Metastatic Breast Carcinoma in the Ovary (tissue), 3 donors: ENCODE results near the gene GATA5.

- PRO-cap, 3 experiments = no peak in any of the 3 experiments
Observed at GRCh38 chr20:59160436-59160744, 3.2 kb upstream of the ZNF831 start.

DNA sequence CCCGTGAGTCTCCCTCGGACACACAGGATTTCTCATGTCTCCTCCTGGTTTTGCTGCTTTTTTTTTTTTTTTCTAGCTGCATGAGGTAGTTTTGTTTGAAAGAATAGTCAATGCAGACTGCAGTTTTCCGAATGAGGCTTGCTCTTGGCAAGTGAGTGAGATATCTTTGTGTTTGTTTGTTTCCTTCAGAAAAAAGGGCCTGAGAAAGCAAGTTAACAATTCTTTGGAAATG, 3.0 kb upstream of the ZNF831 start:
- PRO-cap, 3 experiments = no peak in any of the 3 experiments

DNA sequence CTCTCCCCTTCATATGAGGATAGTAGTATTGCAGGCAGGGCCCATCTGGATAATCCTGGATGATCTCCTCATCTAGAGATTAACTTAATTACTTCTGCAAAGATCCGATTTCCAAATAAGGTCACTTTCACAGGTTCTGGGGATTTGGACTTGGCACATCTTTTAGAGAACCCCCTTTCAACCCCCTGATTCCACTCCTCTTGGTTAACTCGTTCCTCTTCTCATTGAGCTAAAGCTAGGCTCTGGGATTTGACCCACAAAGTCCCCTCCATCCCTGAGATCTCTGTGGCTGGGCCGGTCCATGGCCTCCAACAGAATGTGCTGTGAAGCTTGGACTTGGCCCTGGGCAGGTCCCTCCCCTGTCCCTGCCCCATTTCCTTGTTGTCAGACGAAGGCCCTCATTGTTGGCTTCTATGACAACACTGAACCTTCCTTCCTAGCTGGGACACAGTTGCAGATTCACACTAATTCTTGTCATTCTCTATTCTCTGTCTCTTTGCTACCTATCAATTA, 156.2 kb downstream of the SYCP2 start:
- PRO-cap, 3 experiments = no peak in any of the 3 experiments

DNA sequence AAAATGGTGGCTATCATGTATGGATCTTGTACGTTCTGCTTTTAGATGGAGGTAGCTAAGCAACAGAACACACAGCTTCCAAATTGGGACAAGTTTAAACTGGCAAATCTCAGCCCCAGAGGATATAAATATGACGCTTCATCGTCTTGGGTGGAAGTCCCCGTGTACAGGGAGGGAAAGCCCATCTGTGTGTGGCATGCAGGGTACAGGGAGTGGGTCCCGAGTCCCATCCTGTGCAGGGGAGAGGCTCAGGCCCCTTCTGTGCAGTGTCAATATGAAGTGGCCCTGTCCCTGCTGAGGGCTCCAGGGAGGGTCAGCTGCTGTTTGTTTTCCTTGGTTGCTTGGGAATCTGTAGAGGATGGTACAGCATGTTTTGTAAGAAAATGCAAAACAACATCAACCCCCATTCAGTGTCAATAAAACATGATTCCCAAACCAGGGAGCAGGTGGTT, 113.0 kb downstream of the SYCP2 start:
- PRO-cap, 3 experiments = no peak in any of the 3 experiments

DNA sequence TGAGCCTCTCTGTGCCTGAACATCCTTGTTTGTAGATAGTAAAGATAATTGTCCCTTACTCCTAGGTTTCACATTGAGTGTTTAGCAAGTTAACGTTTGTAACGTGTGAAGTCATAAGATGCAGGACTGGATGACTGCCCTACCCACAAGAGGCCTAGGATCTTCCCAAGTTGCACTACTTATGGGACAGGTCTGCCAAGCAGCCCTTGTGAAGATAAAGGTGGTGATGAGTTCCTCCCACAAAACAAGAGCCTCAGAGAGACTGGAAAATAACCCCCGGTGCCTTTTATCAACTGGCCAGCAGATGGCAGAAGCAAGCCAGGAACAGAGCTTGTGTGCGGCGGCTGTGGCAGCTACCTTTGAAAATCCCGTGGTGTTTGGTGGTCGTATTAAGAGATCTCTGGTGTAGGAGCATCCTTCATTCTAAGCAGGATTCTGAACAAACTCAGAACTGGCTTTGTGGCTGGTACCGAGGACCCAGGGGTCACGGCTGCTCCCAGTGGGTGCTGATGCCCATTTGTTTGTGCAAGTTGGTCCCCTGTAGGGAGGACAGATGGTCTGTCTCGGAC, 99.1 kb downstream of the CDH26 start:
- PRO-cap, 3 experiments = no peak in any of the 3 experiments

DNA sequence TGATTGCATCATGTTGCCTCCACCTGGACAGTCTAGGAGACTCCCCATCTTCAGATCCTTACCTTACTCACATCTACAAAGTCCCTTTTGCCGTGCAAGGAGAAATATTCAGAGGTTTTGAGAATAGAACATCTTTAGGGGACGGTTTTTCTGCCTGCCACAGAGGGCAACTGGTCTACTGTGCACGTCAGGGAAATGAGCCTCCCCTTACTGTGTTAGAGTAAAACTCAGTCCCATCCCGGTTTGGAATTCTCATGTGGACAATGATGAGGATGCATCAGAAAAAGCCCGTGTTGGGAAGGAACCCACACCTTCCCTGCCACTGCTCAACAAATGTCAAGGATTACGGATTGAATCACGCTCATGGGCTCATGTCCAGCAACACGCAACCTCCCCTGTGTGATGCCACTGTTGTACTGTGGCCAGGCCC, 459.7 kb upstream of the CDH4 start:
- PRO-cap, 3 experiments = no peak in any of the 3 experiments

DNA sequence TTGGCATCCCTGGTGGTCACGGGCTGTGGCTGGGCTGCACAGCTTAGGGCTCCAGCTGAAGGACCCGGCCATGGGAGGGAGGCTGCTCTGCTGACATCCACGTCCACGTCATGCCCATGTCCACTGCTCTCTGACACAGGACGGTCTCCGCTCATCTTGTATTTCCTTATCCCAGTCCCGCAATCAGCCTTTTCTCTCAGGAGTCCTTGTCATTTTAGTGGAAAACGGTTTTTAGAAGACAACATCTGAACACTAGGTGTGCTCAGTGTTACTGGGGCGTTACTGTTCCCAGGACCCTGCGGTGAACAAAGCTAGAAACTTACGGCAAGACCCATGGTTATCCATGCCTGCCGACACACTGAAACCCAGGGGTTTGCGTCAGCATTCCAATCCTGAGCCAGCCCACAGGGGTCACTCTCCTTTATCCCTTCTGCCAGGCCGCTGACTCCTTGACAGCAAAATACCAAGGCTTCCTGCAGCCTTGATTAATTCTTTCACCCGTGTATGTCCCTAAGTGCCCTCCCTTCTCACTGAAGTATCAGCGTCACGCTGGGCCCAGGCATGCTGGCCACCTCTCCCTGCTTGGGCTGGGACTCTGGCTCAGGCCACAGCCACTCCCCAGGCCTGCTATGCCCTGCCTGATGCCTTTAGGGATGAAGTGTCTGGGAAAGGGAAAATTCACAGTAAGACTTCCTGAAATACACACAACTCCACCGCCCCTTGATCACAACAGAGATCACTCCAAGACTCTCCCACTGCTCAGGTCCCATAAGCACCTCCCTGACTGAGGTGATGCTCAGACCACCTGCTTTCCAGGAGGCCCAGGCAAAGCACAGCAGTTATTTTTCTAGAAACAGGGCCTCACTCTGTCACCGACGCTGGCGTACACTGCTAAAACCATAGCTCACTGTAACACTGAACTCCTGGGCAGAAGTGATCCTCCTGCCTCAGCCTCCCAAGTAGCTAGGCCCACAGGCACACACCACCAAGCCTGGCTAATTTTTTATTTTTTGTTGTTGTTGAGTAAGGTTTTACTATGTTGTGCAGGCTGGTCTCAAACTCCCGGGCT, 63.7 kb downstream of the TAF4 start:
- PRO-cap, 3 experiments = no peak in any of the 3 experiments

DNA sequence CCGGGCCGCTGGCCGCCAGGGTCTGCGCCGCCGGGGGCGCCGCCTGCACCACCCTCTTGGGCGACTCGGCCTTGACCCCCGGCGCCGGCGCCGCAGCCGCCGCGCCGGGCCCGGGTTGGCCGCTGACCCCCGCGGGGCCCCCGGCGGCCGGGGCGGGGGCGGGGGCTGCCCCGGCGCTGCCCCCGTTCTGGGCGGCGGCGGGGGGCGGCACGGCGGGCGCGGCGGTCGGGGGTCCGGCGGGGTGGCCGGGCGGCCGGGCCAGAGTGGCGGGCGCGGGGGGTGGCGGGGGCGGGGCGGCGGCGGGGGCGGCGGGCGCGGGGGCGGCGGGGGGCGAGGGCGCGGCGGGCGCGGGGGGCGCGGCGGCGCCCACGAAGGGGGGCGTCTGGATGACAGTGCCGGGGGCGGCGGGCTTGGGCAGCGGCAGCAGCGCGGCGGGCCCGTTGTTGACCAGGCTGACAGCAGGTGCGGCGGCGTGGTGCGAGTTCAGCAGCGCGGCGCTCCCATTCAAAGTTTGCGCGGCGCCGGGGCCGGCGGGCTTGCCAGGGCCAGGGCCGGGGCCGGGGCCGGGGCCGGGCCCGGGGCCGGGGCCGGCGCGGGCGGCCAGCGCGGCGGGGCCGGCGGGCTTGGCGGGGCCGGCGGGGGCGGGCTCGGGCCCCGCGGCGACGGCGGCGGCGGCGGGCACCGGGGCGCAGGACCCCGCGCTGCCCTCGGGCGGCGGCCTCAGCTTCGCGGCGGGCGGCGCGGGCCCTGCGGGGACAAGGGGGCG, 786 bp downstream of the TAF4 start:
- PRO-cap, 3 experiments = no peak in any of the 3 experiments

DNA sequence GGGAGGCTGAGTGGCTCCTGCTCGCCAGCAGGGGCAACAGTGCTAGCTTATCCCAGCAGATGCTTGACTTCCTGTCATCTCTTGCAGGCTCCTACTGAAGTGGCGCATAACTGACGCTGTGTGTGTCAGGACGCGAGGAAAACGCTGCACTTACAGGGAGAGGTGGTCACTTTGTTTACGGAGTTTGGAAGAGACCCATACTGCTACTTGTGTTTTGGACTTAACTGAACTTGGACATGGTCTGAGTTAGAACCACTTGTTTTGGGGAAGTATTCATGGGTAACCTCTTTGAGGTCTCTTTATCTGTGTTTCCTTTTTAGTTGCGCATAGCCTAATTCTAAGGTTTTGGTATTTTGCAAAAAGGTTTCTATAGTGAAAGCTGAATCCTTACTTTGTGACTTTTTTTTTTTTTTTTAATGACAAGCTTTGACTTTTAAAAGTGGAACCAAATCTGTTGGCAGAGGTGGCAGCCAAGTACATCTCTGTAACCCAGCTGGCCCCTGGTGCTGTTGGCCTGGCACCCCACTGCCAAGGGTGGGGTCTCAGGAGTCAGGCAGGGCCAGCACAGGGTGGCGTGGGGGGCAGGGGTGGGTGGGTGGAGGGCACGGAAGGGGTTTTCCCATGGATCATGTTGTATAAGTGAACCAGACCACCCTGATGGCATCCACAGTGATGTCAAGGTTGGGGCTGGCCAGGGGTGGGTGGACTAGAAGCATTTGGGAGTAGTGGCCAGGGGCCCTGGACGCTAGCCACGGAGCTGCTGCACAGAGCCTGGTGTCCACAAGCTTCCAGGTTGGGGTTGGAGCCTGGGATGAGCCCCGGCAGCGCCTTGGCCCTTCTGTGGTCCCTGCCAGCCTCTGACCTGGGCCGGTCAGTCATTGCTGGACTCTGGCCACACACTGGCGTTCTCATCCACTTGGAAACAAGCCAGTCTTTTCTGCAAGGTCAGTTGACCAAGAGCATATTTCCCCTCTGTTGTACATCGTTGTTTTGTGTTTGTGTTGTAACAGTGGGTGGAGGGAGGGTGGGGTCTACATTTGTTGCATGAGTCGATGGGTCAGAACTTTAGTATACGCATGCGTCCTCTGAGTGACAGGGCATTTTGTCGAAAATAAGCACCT, 8.8 kb downstream of the PSMA7 start:
- PRO-cap, 3 experiments = no peak in any of the 3 experiments

DNA sequence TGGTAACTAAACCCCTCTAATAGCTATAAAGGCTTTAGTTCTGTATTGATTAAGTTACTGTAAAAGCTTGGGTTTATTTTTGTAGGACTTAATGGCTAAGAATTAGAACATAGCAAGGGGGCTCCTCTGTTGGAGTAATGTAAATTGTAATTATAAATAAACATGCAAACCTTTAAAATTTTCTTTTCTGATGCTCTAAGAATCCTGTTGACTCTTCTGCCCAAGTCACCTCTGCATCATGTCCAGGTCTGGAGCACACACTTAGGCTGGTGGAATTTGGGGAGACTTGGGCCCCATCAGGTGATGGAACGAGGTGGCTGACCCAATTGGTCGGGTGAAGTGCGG, 8.0 kb downstream of the PSMA7 start:
- PRO-cap, 3 experiments = no peak in any of the 3 experiments

DNA sequence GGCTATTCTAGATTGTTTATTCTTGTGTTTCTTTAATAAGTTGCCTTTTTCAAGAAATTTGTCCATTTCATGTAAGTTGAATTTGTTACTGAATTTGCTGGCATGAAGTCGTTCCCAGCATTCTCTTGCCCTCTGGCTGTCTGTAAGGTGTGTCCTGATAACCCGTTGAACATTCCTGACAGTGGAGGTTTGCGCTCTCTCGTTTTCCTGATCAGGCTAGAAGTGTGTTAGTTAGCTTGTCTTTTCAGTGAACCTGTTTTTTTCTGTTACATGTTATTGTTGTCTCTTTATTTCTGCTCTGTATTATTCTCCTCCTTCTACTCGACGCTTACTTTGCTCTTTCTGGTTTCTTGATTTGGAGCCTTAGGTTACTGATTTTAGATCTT, 4.7 kb downstream of the MTG2 start:
- PRO-cap, 3 experiments = no peak in any of the 3 experiments

DNA sequence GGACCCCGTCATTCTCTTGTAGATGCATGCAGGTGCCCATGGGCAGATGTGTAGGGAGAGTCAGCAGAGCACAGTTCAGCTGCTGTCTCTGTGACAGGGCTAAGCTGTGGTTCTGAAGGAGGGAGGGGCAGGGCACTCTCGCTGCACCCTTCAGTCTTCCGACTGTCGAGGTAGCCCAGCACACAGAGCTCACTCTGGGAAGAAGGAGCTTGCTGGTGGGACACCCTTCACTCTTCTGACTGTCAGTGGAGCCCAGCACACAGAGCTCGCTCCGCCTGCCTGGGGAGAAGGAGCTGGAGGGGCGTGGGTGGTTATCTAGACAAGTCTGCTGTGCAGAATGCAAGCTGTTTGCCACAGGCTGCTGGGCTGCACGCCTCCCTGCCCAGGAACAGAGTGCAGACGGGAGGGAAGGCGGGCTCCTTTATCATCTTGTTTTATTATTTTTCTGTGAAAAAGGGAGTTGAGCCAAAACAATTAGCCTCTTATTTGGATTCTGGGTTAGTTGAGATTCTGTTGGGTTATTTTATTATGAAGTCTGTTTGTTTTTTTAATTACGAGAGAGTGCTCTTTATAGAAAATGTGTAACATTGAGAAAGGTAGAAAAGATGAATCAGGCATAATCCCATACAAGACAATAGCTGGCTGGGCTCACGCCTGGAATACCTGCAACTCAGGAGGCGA, 28.2 kb upstream of the ADRM1 start:
- PRO-cap, 3 experiments = no peak in any of the 3 experiments

GRCh38 chr20:62285487-62286340, 17.1 kb upstream of the ADRM1 start:
- PRO-cap, 3 experiments = no peak in any of the 3 experiments

DNA sequence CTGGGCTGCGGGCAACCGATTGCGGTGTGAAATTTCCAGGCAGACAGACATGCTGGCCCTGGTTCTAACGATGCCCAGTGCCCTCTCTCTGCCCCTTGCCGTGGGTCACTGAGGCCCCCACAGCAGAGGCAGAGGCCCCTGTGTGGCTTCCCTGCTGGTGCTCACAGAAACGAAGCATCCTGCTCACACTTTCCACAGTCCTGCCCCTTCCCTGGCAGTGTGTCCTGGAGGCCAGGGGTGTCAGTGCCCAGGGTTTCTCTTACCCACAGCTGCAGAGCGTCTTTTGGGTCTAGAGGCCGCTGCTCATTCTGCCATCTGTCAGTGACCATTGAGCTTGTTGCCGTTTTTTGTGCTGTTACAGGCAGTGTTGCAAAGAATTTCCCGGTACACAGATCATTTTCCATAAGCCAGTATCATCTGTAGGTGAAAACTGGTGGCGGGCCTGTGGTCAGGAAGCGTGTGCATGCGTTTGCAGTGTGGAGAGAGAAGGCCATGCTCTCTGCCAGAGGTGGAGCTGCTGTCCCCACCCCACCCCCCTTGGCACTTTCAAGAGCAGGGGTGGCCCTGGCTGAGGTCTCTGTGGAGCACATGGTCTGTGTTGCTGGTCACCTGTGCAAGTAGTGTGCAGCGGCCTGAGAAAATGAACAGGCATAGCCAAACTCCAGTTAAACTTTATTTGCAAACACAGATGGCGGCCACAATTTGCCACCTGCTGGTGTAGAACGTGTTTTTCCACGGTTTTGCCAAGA, 2.2 kb downstream of the ADRM1 start:
- PRO-cap, 3 experiments = no peak in any of the 3 experiments

GRCh38 chr20:62339527-62340154, 27.5 kb downstream of the LAMA5 start:
- PRO-cap, 3 experiments = no peak in any of the 3 experiments

DNA sequence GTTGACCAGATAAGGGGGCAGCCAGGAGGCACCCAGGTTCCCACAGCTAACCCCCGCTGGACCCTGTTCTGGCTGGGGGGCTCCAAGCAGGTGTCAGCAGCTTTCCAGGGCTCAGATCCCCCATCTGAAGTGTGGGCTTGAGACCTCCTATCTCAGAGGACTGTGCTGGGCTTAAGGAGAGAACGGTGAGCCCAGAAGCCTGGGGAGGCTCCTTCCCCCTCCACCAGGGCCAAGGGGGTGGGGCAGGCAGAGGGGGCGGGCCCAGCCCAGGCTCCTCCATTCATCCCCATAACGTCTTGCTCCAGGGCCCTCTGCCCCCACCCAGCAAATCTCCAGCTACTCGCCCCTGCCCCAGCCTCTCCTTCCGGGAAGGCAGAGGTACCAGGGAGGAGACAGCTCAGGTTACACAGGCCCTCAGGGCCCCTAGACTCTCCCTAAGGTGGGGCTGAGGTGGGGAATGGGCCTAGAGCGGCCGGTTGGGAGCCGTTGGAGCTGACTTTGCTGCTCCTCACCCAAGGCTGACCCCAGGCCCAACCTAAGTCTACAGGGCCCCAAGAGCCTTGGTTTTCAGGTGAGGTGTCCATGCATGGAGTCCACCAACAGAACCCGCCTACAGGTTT, 1.3 kb downstream of the LAMA5 start:
- PRO-cap, 3 experiments = peak in 2 of 3 experiments; most common plus-strand start position 466 of the sequence (in 2)

- PRO-cap, 3 experiments = no peak in any of the 3 experiments
Observed at GRCh38 chr20:62382328-62382966, 4.5 kb upstream of the RPS21 start.

DNA sequence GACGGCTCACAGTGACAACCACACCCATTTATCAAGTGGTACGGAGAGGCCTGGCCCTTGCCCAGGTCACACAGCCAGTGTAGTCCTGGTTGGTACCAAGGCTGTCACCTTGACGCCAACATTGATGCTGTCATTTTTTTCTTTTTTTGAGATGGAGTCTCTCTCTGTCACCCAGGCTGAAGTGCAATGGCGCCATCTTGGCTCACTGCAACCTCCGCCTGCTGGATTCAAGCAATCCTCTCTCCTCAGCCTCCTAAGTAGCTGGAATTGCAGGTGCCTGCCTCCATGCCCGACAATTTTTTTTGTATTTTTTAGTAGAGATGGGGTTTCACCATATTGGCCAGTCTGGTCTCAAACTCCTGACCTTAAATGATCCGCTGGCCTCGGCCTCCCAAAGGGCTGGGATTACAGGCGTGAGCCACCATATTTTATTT, 8.3 kb downstream of the CABLES2 start:
- PRO-cap, 3 experiments = no peak in any of the 3 experiments

- PRO-cap, 3 experiments = peak in 2 of 3 experiments; most common plus-strand start chr20:62476143 (in 1); most common minus-strand start chr20:62475995 (in 1)
Observed at GRCh38 chr20:62475542-62476372, at the start of gene GATA5. Gene GATA5 (minus strand): TSS chr20:62475995.

GRCh38 chr20:62554245-62555216, 78.7 kb upstream of the GATA5 start:
- PRO-cap, 3 experiments = no peak in any of the 3 experiments